Mammary microvascular endothelial cell (primary cell): ENCODE results near the gene ARSH.

DNA sequence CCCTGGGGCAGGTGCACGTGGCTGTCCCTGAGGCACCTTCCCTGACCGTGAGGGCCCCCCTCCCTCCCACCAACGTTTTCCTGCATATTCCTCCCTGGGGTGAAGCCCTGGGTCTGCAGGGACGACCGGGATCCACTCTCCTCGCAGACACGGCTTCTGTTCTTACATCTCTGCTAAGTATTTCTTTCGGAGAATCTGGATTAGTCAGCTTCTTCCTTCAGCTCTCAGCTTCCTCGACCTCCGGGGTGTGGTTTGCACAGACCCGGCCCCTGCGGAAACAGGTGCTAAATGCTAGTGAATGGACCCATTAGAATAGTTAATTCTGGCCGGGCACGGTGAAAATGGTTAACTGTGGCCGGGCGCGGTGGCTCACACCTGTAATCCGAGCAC, 21.3 kb upstream of the PLCXD1 start:
- RAMPAGE, long total RNA = no peak

GRCh38 chrX:368815-369762, 17.6 kb downstream of the PPP2R3B start:
- RAMPAGE, long total RNA = no peak

DNA sequence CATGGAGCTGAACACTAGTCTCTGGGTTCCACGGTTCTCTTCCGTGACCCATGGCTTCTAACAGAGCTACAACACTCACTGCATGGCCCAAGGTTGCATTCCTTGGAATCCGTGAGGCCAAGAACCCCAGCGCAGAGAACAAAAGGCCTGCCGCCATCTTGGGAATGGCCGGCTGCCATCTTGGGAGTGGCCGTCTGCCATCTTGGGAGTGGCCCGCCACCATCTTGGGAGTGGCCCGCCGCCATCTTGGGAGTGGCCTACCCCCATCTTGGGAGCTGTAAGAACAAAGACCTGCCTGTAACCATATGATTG, 152.3 kb downstream of the CRLF2 start:
- RAMPAGE, long total RNA = no peak

DNA sequence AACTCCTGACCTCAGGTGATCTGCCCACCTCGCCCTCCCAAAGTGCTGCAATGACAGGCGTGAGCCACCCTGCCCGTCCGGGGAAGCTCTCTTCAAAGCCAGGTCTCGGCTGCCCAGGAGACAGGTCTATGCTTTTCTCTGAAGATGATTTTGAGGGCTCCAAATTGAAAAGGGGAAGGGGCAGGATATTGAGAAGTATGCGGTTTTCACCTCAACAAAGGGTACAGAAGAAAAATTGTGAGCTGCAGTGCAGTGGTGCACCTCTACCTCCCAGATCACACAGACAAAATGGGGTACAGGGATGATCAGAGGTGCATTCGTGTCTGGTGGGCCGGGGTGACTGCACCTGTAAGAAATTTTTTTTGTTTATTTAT, 33.5 kb downstream of the CSF2RA start:
- RAMPAGE, long total RNA = no peak

- RAMPAGE, long total RNA = no peak
Measured at GRCh38 chrX:1354809-1355870, 18.6 kb downstream of the IL3RA start.

GRCh38 chrX:1405240-1405892, 13.5 kb upstream of the SLC25A6 start:
- RAMPAGE, long total RNA = no peak

DNA sequence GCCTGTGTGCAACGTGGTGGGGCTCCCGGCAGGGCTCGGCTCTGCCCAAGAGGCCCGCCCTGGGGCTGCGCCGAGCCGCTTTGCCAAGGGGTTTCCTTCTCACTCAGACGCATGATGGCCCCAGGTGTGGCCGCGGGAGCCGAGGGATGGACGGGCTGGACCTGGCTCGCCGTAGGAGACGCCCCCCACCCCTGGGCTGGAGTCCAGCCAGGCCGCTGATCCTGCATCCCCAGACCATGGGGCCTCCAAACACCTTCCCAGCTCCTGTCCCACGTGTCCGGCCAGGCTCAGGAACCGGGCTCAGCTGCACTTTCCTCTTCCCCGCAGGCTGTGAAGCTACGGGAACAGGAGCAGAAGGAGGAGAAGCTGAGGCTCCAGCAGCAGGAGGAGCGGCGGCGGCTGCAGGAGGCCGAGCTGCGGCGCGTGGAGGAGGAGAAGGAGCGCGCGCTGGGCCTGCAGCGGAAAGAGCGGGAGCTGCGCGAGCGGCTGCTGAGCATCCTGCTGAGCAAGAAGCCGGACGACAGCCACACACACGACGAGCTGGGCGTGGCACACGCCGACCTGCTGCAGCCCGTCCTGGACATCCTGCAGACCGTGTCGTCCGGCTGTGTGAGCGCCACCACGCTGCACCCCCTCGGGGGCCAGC, 9.1 kb downstream of the AKAP17A start:
- RAMPAGE, long total RNA = no peak

DNA sequence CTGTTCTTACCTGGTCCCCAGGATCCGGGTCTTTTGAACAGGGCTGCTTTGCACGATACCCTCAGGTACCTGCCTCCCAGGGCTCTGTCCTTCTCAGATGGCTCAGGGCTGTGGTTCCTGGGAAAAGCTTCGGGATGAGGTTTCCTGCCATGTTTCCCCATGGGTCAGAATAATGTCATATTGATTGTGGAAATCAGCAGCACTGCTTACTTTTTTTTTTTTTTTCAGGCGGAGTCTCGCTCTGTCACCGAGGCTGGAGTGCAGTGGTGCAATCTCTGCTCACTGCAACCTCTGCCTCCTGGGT, 271.9 kb downstream of the ASMT start:
- RAMPAGE, long total RNA = no peak

- RAMPAGE, long total RNA = no peak
Measured at GRCh38 chrX:2184526-2185732, 315.8 kb downstream of the DHRSX start.

DNA sequence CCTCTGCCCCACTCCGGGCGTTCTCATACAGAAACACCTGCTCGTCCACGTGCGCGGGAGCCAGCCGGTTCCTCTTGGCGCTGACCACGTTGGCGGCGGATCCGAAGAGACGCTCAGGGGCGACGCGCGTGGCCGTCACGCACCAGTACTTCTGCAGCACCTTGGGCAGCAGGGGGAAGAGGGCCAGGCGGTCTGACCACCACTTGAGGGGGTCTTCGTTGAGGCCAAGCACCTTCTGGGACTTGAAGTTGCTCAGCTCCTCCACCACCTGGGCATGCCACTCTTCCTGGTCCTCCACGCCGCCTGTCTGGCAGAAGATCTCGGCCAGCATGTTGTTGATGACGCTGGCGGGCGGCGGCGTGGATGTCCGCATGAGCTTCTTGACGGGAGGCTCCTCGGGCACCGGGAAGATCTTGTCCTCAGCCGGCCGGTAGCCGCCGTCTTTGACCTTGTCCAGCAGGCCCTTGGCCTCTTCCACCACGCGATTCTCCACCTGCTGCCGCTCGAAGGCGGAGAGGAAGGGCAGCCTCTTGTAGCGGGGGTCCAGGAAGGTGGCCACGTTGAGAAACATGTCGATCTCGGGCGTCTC, 11.9 kb downstream of the DHRSX start:
- RAMPAGE, long total RNA = no peak

DNA sequence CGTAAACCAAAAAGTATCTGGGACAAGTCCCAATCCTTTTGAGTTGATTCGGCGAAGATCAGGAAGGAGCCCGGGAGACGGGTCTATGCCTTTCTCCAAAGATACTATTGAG, 81.5 kb upstream of the CD99 start:
- RAMPAGE, long total RNA = no peak

- RAMPAGE, long total RNA = no peak
Measured at GRCh38 chrX:2664656-2665075, 26.4 kb upstream of the CD99 start.

- RAMPAGE, long total RNA = no peak
Measured at GRCh38 chrX:2691621-2692791, 911 bp downstream of the CD99 start.

DNA sequence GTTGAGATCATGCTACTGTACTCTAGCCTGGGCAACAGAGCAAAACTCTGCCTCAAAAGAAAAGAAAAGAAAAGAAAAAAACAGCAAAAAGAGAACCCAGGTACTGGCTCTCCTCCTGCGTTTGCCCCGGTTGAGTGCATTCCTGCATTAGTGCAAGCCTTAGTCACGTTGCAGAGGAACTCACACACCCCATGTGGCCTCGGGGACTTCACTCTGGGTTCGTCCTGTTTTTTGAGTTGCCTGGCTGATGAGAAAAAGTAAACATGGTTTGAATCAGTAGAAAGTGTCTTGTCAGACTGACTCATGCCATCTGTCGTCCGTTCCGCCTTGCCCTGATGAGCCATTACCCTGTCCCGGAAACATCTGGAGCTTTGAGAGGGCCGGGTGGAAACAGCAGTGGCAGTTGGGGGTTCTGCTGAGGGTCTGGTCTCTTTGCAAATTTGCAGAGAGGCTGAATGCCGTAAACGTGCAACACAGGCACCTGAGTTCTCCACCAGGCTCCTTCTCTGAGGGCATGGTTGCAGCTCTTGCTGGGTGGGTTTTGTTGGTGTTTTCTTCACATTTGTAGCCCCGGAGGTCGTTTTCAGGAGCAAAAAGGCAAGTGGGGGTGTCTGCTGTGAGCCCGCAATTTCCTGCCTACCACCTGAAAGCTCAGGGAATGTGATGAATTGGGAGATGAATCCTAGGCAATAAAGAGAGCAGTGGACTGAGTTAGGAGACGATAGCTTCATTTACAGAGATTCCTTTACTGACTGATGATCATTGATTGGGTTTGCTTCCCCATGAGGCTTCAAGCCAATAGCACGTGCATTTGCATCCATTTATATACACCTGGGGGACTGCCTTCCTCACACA, 16.4 kb downstream of the CD99 start:
- RAMPAGE, long total RNA = no peak

GRCh38 chrX:2767055-2767381, 15.2 kb downstream of the XG start:
- RAMPAGE, long total RNA = no peak

GRCh38 chrX:2928543-2929178, 478 bp downstream of the ARSD start:
- RAMPAGE, long total RNA = no peak

- RAMPAGE, long total RNA = no peak
Measured at GRCh38 chrX:3006184-3006707, at the start of gene ARSH. TSS of gene ARSH (plus strand) at chrX:3006546.

- RAMPAGE, long total RNA = no peak
Measured at GRCh38 chrX:3708147-3708539, 5.3 kb downstream of the PRKX start.

GRCh38 chrX:3711929-3712914, 1.2 kb downstream of the PRKX start:
- RAMPAGE, long total RNA = no peak

GRCh38 chrX:3743529-3743996, 30.1 kb upstream of the PRKX start:
- RAMPAGE, long total RNA = no peak